Heart left ventricle (tissue), 7 donors: ENCODE results near the gene ZNF831.

GRCh38 chr20:57960744-57961284 lies 189.9 kb upstream of the C20orf85 start:
- PRO-cap, 6 experiments: no peak in any of the 6 experiments
- RAMPAGE, long total RNA, 2 experiments: no peak in any of the 2 experiments
- RRBS: no CpG with 5 or more reads among the region's 10 CpGs

GRCh38 chr20:58074600-58075124 lies 76.0 kb upstream of the C20orf85 start:
- PRO-cap, 6 experiments: no peak in any of the 6 experiments
- RAMPAGE, long total RNA, 2 experiments: no peak in any of the 2 experiments
- RRBS: no CpG with 5 or more reads among the region's 10 CpGs

- PRO-cap, 6 experiments: no peak in any of the 6 experiments
- RAMPAGE, long total RNA, 2 experiments: no peak in any of the 2 experiments
- RRBS: no CpG with 5 or more reads among the region's 7 CpGs
Observed at GRCh38 chr20:58182747-58183235, 32.1 kb downstream of the C20orf85 start.

DNA sequence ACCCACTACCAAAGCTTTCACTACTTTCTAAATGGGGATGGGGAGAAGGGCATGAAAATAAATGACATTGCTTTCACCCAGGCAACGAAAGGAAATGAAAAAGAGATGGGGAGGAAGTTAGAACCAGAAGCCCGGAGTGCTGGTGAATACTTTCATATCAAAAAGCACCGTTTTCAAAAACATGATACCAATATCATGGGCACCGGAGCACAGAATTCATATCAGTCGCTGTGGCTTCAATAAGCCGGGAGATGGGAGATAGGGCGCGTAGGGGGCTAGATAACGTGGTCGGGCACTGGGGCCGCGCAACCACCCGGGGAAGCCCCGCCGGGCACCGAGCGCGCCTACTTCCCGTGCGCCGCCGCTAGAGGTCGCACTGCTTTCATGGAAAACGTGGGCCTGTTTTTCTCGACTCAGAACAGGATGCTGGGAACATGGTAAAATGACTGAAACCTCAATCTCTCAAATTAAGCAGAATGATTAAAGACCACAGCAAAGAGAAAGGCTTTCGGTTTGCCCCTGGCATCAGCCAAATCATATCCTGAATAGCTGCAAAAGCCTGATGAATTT lies 8.5 kb upstream of the ANKRD60 start:
- PRO-cap, 6 experiments: no peak in any of the 6 experiments
- RAMPAGE, long total RNA, 2 experiments: no peak in any of the 2 experiments
- RRBS: 1% methylated on average over 10 of the region's 26 CpGs

- PRO-cap, 6 experiments: no peak in any of the 6 experiments
- RAMPAGE, long total RNA, 2 experiments: no peak in any of the 2 experiments
- RRBS: no CpG with 5 or more reads among the region's 8 CpGs
Observed at GRCh38 chr20:58239395-58240059, 11.1 kb upstream of the ANKRD60 start.

GRCh38 chr20:58448516-58449239 lies 59.6 kb downstream of the VAPB start:
- PRO-cap, 6 experiments: no peak in any of the 6 experiments
- RAMPAGE, long total RNA, 2 experiments: no peak in any of the 2 experiments
- RRBS: no CpG with 5 or more reads among the region's 9 CpGs

GRCh38 chr20:58514434-58515160 lies 602 bp downstream of the APCDD1L start:
- PRO-cap, 6 experiments: no peak in any of the 6 experiments
- RAMPAGE, long total RNA, 2 experiments: no peak in any of the 2 experiments
- RRBS: 3% methylated on average over 29 of the region's 66 CpGs

DNA sequence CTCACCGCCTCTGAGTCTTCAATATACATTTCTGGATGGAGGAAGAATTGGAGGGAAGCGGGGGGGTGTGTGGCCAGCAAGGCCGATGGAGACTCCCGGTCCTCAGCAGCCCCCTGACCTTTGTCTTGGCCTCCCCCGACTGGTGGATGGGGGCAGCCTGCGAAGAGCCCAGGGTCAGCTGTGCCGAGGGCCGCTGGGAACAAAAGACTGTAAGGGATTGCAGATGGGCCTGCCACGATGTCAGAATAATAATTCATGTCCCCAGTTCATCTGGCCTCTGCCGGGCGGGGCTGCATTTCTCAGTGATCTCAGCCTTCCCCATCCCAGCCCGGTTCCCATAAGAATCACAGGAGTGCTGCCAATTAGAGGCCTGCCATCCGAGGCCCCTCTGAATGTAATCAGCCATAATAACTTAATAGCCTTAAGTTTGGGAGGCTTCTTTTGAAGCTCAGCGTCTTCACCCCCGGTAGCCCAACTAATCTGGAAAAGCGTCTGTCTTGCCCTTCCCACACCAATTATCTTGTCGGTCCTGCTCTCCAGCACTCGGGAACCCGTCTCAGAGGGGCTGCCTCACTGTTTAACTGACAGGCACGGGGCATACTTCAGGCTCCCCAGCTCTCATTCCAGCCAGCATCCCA lies 54.1 kb upstream of the STX16 start:
- PRO-cap, 6 experiments: no peak in any of the 6 experiments
- RAMPAGE, long total RNA, 2 experiments: no peak in any of the 2 experiments
- RRBS: 33% methylated on average over 3 of the region's 20 CpGs

DNA sequence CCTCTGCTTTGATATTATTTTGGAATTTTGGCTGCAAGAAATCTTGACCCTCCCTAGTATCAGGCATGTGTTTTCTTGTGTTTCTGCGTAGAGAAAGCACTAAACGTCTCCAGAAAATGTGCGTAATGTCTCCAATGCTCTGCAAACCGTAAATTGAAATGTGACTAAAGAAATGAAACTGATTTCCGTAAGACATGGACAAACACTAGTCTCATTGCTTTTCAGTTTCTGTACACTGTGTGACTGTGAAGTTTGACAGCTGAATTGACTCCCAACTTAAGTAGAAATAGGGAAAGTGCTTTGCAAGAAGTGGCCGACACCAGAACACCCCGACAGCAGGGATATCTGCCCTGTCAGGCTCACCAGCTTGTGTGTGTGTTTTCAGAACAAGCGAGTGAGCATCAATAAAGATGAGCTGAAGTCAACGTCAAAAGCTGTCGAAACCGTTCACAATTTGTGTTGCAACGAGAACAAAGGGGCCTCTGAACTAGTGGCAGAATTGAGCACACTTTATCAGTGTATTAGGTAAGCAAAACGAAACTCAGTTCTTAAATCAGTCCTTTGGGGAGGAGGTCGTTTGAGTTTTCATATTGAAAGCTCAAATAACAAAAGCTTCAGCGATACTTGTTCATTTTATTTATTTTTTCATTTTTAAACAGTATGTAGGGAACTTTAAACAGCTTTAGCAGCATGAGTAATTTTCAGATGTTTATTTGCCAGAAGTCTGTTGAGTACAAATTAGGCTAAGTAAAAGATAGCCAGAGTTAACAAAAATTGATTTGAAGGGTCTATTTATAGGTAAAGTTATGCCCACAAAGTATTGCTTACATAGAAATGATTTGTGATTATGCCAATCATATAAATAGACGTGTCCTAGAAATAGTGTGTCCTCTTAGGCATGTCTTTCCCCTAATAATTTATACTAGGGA lies 10.7 kb downstream of the NELFCD start:
- PRO-cap, 6 experiments: no peak in any of the 6 experiments
- RAMPAGE, long total RNA, 2 experiments: no peak in any of the 2 experiments
- RRBS: no CpG with 5 or more reads among the region's 16 CpGs

DNA sequence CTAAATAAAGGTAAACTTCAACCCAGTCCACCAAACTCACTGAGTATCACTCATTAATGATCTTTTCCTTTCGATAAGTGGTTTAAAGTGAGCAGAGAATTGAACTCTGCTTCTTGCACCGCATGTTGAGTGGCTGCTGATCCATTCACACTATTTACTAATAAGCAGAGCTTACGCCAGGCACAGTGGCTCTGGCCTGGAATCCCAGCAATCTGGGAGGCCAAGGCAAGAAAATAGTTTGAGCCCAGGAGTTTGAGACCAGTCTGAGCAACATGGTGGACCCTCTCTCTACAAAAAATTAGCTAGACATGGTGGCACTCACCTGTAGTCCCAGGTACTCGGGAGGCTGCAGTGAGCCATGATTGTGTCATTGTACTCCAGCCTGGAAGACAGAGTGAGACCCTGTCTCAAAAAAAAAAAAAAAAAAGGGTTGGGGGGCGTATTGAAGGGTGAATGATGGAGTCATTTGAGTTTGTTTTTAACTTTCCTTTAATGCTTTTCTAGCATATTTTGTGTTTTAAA lies 11.4 kb downstream of the NELFCD start:
- PRO-cap, 6 experiments: no peak in any of the 6 experiments
- RAMPAGE, long total RNA, 2 experiments: no peak in any of the 2 experiments
- RRBS: no CpG with 5 or more reads among the region's 5 CpGs

DNA sequence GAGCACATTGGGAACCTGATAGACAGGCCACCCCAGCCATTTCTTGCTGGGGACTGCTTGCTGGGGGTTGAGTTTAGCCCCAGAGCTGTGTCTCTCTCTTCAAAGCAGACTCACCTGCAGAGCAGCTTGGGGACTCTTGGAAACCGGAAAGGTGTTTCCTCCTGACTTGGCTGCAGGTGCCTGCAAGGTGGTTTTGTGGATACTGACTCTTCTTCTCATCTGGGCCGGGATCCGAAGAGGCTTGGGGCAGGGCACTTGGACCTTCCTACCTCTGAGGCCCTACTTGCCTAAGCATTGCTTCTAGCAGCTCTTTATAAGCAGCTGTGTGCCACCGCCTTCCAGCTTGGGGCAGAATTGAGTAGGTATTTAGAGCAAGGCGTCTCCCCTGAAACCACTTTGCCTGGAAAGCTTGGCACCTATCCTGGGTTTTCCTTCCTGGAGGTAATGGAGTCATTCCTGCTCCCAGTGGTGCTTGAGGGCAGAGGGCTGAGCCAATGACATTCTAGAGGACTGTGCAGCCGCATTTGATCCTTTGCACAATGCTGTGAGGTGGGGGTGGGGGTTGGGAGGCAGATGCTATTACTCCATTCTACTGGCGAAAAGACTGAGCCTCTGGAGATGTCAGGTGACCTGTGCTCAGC lies 3.4 kb upstream of the CTSZ start:
- PRO-cap, 6 experiments: no peak in any of the 6 experiments
- RAMPAGE, long total RNA, 2 experiments: no peak in any of the 2 experiments
- RRBS: 0% methylated on average over 1 of the region's 7 CpGs

DNA sequence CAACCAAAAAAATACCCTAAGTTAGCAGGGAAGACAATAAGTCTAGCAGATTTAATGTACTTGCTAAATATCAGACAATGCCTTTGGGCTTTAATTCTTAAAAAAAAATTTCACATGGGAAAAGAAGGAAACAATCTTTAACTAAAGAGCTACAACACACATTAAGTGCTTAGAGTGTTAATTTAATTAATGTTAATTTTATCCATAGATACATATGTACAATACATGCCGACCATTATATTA lies 325 bp downstream of the TUBB1 start:
- PRO-cap, 6 experiments: no peak in any of the 6 experiments
- RAMPAGE, long total RNA, 2 experiments: no peak in any of the 2 experiments
- RRBS: no CpG with 5 or more reads among the region's 1 CpG

DNA sequence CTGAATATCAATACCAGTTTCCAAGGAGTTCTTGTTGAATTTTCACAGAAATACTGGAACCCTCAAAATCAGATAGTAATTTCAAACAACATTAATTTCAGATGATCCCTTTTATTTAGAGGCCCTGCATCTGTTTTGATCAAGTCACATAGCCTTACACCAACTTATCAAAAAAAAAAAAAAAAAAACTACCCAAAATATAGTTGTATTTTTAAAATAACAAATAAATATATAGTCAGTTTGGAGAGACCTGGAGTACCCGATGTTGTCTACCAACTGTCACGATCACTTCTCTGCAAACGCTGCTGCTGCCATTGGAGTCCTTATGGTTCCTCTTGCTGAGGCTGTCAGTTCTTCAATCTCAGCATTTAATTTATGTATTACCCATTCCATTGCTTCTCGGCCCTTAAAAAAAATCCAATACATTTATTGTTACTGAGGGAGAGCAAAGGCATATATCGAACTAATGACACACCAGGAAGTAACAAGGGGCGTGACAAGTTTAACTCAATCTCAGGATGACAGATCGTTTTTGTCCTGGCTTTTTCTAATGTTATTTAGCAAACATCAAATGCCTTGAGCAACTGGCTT lies 2.7 kb upstream of the ATP5F1E start:
- PRO-cap, 6 experiments: no peak in any of the 6 experiments
- RAMPAGE, long total RNA, 2 experiments: no peak in any of the 2 experiments
- RRBS: no CpG with 5 or more reads among the region's 7 CpGs

DNA sequence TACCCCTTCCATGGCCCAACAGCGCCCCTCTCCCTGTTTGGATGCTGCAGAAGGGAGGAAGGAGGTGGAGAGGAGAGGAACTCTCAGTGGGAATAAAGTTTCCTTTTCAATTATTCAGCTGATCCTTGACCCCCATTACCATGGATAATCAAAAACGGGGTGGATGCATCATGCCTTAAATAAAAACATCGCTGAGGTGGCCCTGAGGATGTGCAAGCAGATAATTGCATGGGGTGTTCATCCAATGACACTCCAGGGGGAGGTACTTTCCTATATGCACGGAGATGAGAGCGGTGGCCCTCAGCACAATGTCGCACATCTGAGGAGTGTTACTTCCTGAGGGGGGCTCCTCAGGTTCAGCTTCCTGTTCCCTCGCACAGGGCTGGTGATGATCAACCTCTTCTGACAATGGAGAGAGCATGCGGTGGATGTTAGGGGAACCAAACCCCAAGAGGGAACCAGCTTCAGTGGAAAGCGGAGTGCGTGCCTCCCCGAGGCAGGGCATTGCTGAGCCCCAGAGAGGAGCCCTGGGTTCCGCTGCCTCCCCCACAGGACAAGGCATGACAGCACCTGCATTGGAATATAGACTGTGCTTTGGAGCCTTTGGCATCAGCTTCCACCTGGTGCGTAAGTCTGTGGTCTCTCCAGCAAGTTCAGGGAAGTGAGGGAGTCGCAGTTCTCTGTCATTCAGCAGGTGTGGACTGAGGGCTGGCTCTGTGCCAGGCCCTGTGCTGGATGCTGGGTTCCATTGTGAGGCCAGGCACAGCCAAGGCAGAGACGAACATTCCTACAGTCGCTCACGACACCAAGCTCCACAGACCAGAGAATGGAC lies 4.1 kb upstream of the ZNF831 start:
- PRO-cap, 6 experiments: no peak in any of the 6 experiments
- RAMPAGE, long total RNA, 2 experiments: no peak in any of the 2 experiments
- RRBS: no CpG with 5 or more reads among the region's 17 CpGs

GRCh38 chr20:59163497-59164625 lies at the start of gene ZNF831:
ZNF831 (plus strand) TSS chr20:59163821.
- PRO-cap, 6 experiments: no peak in any of the 6 experiments
- RAMPAGE, long total RNA, 2 experiments: no peak in any of the 2 experiments
- RRBS: no CpG with 5 or more reads among the region's 11 CpGs

- PRO-cap, 6 experiments: no peak in any of the 6 experiments
- RAMPAGE, long total RNA, 2 experiments: no peak in any of the 2 experiments
- RRBS: no CpG with 5 or more reads among the region's 10 CpGs
Observed at GRCh38 chr20:59402571-59403111, 102.2 kb downstream of the EDN3 start.

DNA sequence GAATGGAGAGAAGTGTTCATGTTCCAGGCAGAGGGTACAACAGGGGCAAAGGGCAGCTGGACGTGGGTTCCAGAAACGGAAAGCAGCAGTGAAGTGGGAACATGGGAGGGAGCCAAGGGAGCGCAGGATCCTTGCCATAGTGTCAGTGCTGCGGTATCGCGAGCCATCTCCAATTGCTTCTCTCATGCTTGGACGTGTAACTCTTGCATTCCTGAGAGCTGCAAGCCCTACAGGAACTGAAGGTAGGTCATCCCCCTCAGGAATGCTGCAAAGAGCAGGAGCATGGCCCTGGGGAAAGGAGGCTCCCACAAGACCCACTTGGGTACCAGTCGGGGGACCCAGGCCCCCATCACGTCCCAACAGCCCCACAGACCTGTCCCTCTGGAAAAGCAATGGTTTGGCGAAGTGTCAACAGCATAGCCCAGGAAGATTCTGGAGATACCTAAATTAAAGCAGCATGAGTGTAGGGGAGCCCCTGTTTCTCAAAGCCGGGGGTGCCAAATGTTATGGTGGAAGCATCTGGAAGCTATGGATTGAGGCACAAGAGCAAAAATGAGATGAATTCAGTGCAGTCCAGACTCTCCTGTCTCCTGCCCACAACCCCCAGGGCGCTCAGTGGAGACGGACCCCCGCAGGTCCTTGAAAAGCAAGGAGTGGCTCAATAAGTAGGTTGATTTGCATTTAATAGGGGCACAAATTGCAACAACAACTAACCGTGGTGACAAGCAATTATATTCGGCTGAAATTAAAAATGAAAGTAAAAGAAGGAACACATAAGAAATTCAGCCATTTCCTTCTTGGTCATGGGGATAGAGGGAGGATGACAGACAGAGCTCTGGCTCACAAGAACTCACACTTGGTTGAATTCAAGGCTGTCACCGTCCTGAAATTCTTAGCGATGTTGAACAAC lies 128.6 kb downstream of the EDN3 start:
- PRO-cap, 6 experiments: no peak in any of the 6 experiments
- RAMPAGE, long total RNA, 2 experiments: no peak in any of the 2 experiments
- RRBS: no CpG with 5 or more reads among the region's 18 CpGs

DNA sequence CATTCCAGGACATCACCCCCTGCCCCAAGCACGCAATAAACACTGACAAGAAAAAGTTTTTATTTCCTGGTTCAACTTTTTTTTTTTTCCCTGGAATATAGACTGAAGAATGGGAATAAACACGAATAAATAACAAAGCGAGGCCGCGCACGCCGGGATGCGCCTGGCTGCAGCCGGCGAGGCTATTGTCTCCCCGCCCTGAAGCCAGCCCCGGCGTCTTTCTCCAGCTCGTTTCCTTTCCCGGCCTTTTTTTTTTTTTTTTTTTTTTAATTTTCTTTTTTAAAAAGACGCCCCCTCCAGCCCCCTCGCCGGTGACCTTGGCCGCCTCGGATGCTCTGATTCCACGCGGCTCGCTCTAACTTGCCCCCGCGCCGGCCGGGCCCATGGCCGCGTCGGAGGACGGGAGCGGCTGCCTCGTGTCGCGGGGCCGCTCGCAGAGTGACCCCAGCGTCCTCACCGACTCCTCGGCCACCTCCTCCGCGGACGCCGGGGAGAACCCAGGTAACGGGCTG lies 348 bp downstream of the PHACTR3 start:
- PRO-cap, 6 experiments: no peak in any of the 6 experiments
- RAMPAGE, long total RNA, 2 experiments: no peak in any of the 2 experiments
- RRBS: 4% methylated on average over 21 of the region's 45 CpGs

DNA sequence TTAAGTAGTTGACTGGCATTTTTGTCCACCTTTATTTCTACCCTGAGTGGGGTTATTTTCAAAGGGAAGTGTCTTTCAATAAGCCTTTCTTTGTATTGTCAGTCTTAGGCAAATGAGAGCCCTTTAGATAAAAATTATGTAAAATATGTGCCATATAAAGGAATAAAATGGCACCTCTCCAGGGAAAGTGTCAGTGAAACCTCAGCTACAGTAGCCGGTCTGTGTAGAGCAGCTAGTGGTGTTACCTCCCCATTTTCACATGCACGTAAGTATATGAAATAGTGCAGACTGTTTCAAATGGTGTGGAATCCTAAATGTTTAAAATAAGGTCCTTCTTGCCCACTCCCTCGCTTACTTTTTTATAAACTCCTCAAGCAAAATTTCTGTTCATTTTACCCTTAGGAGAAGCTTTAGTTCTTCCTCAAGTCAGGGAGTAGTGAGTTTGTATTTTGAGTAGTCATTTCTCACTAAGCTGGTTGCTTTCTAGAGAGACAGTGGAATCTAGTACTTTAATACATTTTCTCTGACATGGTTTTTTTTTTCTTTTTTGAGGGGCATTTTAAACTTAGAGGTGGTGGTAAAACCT lies 5.1 kb downstream of the FAM217B start:
- PRO-cap, 6 experiments: no peak in any of the 6 experiments
- RAMPAGE, long total RNA, 2 experiments: no peak in any of the 2 experiments
- RRBS: no CpG with 5 or more reads among the region's 3 CpGs

- PRO-cap, 6 experiments: no peak in any of the 6 experiments
- RAMPAGE, long total RNA, 2 experiments: no peak in any of the 2 experiments
- RRBS: 45% methylated on average over 5 of the region's 23 CpGs
Observed at GRCh38 chr20:61525603-61526325, 273.7 kb downstream of the CDH4 start.